ENCODE measurements around a stretch of chr19.

DNA sequence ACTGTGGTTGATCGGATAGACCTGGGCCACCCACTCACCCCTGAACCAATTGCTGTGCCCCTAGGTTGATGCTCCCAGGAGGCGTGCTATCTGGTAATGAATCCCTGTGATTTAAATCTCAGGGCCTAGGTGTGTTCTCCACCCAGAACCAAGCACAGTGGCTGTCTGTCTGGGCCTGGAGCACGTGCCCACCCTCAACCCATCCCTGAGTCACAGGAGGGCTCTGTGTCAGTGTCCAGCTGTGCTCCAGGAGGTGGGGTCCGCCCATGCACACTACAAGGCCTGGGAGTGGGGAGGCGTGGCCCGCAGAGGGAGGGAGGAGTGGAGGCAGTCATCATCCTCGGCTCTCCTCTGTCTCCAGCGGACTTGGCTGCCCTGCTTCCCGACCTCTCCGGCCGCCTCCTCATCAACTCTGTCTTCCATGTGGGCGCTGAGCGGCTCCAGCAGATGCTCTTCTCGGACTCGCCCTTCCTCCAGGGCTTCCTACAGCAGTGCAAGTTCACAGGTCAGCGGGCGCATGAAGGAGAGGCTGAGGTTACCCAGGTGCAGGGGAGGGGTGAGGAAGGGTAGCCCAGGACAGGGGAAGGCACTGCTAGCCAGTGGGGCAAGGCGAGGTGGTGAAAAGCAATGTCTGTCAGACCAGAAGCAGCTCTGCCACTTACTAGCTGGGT lies 14.7 kb upstream of the SCN1B start:
- PRO-cap, result no peak

- PRO-cap, result no peak
These were observed 1.6 kb downstream of the SCN1B start for GRCh38 chr19:35031973-35032229.

GRCh38 chr19:35135628-35136088 lies 799 bp upstream of the LGI4 start:
- PRO-cap, result no peak

- PRO-cap, result no peak
These were observed 12.1 kb downstream of the FXYD5 start for GRCh38 chr19:35166226-35167414.

DNA sequence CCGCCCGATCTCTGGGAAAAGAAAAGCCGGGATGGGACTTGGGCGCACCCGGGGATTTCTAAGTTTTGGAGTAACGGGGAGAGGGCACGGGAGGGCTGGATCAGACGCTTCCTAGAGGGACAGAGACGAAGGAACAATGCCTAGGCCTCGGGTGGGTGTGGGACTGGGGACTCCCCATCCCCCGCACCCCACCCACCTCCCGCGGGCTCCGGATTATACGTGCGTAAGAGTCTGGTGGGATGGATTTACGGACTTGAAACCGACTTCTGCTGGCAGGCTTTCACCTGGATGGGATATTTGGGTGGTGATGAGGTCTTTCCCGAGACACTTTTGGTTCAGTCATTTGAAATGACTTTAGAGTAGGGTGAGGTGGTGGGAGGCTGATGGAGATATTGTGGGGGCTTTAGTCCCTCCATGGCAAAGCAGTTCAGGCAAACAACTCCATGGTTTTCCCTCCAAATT lies 653 bp downstream of the LSR start:
- PRO-cap, result no peak

- PRO-cap, result no peak
These were observed 8.9 kb upstream of the USF2 start for GRCh38 chr19:35259813-35260284.

DNA sequence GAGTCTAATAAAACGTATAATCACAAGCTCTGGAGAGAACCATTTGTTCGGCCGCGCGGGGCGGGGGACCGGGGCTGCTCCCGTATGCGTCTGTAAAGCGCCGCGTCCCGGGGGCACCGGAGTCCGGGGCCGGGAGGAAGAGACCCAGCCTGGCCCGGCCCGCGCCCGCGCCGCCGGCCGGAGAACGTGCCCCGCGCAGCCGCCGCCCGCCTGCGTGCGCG lies 913 bp upstream of the USF2 start:
- PRO-cap, result bidirectional peak, plus-strand start outside the sequence, minus-strand start at position 188 of the sequence

GRCh38 chr19:35270277-35270961 lies 1.7 kb downstream of the USF2 start:
- PRO-cap, result no peak

GRCh38 chr19:35280410-35280878 lies 1.9 kb upstream of the HAMP start:
- PRO-cap, result no peak

DNA sequence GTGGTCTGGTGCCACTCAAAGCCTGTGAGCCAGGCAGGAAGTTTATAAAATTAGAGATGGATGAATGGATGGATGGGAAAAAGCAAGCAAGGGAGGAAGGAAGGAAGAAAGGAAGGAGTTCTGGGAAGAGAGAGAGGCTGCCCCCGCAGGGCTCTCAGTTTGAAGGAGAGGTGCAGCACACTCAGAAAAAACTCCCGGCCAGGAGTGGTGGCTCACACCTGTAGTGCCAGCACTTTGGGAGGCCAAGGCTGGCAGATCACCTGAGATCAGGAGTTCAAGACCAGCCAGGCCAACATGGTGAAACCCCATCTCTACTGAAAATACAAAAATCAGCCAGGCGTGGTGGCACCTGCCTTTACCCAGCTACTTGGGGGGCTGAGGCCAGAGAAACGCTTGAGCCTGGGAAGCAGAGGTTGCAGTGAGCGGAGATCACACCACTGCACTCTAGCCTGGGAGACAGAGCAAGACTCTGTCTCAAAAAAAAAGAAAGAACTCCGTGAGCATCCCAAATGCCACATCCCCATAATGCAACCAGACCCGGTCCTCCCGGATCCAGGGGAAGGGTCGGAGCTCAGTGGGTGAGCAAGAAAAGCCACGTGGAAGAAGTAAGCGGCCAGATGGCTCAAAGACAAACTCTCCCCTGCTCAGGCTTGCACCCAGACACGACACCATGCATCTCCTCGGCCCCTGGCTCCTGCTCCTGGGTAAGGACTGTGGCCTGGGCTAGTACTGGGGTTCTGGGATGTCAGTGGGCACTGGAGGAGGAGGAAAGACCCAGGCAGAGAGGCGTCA lies 2.6 kb downstream of the CD22 start:
- PRO-cap, result no peak

DNA sequence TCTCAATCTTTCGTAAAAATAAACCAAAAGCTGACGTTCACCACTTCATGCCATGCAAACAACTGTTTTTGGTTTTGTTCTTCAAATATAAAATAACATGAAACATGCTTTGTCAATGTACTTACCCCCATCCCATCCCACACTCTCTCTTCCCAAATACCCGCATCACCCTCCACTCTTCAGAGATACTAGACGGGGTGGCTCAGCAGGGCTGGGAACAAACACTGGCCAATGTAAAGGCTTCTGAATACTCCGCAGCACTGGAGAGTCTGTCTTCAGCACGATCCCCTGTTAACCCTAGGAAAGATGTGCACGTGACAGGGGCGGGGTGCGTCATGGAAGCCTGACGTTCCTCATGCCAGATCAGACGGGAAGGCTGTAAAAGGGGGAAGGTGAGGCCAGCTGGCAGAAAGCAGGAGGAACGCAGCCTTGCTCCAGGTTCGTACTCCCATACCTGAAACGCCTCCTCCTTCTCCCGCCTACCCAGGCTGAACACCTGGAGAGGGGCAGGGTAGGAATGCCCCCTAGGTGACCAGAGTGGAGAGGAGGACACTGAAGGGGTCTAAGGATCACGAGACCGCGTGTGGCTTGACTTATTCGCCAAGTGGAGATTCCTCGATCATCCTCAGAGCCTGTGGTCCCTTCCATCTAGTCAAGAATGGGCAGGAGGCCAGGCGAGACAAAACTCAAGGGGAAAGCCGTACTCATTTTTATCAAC lies 18.4 kb upstream of the FFAR2 start:
- PRO-cap, result no peak

GRCh38 chr19:35436678-35437628 lies 11.1 kb upstream of the FFAR2 start:
- PRO-cap, result no peak

GRCh38 chr19:35451210-35451677 lies 3.2 kb downstream of the FFAR2 start:
- PRO-cap, result no peak

GRCh38 chr19:35534087-35534480 lies 828 bp downstream of the GAPDHS start:
- PRO-cap, result no peak

GRCh38 chr19:35536760-35537203 lies 3.5 kb downstream of the GAPDHS start:
- PRO-cap, result no peak

GRCh38 chr19:35550952-35551434 lies 5.6 kb downstream of the TMEM147 start:
- PRO-cap, result no peak

DNA sequence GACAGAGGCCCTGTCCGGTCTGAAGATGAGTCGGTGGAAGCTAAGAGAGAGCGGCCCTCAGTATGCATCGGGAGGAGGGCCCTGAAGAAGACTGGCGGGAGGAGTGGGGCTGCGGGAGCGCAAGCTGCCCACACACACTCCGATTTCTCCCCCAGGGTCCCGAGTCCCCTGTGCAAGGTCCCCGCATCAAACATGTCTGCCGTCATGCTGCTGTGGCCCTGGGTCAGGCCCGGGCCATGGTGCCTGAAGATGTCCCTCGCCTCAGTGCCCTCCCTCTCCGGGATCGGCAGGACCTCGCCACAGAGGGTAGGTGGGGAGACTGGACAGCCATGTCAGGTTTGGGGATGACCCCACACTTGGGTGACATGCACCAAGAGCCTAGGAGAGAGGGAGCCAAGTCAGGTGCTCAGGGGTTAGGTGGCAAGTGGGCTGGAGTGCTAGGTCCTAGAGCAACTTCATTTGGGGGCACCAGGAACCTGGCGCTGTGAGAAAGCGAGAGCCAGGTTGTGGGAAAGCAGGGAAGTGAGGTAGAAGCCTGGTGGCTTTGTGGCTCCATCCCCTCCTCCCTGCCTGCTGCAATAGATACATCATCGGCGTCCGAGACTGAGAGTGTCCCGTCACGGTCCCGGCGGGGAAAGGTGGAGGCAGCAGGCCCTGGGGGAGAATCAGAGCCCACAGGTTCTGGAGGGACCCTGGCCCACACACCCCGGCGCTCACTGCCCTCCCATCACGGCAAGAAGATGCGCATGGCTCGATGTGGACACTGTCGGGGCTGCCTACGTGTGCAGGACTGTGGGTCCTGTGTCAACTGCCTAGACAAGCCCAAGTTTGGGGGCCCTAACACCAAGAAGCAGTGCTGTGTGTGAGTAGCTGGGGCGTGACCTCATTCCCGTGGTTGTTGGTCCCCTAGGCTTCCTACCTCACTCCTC lies 4.9 kb downstream of the KMT2B start:
- PRO-cap, result no peak

DNA sequence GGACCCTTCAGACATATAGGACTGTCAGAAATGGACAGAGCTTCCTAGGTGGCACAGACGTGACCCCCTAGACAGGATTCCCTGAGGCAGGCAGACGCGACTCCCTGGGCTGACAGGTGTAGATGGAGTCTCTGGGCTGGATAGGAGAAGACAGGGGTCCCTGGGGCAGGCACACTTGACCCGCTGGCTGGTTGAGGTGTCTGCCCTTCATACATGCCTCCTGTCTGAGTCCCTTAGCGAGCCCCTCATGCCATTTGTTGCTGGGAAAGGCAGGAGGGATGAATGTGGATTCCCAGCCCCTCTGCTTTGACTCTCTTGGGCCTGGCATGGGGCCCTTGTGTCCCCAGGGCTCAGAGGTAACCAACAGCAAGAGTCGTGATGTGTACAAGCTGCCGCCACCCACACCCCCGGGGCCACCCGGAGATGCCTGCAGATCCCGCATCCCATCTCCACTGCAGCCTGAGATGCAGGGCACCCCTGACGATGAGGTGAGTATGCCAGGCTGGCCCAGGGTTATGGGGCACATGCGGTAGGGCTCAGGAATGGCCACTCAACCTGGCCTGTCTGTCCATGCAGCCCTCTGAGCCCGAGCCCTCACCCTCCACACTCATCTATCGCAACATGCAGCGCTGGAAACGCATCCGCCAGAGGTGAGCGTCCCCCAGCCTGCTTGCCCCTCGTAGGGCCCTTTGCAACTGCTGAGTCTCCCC lies 3.0 kb downstream of the HSPB6 start:
- PRO-cap, result no peak

- PRO-cap, result unidirectional peak, minus-strand start at chr19:35869774
These were observed 1.6 kb downstream of the APLP1 start for GRCh38 chr19:35869683-35870616.

DNA sequence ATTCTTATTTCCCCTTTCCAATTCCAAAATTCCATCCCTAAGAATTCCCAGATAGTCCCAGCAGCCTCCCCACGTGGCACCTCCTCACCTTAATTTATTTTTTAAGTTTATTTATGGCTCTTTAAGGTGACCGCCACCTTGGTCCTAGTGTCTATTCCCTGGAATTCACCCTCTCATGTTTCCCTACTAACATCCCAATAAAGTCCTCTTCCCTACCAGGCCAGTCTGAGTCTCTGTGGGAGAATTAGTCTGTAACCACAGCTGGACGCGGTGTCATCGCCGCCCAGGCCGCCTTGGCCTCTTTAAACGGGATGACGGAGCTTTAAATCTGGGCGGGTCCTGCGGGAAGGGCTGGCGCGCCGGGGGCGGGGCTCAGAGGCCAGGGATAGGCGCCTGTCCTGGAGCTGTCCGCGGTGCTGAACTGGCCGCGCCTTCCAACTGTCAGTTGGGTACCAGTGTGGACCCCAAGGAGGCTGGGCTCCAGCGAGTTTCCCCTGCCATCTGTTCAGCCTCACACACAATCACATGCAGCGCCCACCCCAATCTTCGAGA lies 11.3 kb downstream of the APLP1 start:
- PRO-cap, result unidirectional peak, minus-strand start at position 295 of the sequence

Data from cardiac septum (tissue), 1 donor.